HEK293 (cell line): Measurements from ENCODE around the gene TESMIN.

DNA sequence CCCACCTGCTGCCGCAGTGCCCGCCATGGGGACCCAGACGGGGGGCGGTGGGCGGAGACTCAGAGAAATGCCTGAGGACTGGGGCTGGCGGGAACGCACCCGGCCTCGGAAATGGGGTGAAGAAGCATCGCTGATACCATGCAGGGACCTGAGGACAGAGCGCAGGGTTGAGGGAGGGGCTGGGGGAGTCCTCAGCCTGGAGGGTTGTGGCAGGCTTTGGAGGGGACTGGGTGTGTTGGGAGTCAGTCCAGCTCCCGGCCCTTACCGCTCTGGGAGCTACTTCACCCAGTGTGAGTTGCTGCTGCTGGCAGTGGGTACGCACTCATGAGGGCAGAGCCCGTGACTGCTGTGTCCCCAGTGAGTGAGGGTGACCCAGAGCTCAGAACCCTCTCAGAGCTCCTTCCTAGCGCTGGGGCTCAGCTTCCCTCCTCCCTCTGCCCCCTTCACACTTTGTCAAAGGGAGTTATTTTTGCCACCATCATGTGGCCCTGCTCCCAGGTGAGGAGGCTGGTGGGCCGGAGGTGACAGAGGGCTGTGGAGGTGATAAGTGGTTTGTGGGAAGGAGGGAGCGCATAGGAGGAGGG lies 9.6 kb downstream of the NDUFV1 start:
- PRO-cap = no peak
- RRBS, 2 experiments = no CpG with 5 or more reads among the region's 18 CpGs

DNA sequence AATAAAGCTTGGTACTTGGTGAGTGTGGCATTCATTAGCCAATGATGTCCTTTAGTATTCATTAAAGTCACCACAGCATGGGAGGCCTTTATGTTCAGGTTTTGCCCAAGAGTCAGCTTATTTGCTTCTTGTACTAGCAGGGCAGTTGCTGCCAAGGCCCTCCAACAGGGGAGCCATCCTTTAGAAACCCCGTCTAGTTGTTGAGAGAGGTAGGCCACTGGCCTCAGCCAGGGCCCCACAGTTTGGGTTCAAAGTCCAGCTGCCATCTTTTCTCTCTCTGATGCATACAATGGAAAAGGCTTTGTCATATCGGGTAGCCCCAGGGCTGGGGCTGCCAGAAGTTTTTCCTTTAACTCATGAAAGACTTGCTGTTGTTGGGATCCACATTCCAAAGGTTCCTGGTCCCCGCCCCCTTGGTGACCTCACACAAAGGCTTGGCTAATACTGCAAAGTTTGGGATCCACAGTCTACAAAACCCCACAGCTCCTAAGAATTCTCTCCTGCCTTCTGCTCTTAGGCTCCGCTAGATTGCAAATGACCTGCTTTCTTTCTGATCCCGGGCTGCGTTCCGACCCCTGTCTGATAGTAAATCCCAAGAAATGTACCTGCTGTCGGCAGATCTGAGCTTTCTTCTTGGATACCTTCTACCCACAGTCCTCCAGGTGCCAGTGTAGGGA lies 53.8 kb upstream of the ALDH3B2 start:
- PRO-cap = no peak
- RRBS, 2 experiments = no CpG with 5 or more reads among the region's 8 CpGs

- PRO-cap = no peak
- RRBS, 2 experiments = no CpG with 5 or more reads among the region's 3 CpGs
Observed at GRCh38 chr11:68064358-68064910, 25.6 kb downstream of the TCIRG1 start.

- PRO-cap = no peak
- RRBS, 2 experiments = no CpG with 5 or more reads among the region's 5 CpGs
Observed at GRCh38 chr11:68082295-68082920, 38.8 kb downstream of the CHKA start.

DNA sequence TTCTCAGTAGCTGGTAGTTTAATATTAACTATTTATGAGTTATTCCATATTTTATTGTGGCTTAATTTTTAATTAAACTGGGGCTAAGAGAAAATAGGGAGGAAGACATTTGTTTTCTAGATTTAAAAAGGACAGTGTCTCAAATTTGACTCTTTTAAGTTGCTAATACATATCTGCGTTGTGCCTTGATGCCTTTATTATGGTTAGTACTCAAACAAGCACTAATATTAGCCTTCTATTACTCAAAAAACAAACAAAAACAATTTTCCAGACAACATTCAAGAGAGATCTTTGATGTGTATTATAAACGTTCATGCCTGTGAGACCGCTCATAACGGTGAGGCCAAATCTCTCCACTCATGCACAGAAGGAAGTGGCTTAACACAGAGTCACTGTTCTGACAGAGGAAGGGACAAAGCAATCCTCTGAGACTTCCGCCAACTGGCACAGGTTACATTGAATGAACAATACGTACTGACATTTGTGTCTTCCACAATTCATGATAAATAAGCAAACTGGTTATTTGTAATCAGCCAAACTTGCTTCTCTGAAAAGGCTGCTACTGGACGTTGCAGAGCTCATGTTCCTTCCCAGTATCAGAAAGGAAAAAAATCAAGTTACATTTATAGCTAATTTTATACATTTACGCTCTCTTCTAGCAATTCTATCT lies 30.5 kb downstream of the CHKA start:
- PRO-cap = no peak
- RRBS, 2 experiments = no CpG with 5 or more reads among the region's 8 CpGs

GRCh38 chr11:68099296-68100011 lies 21.7 kb downstream of the CHKA start:
- PRO-cap = no peak
- RRBS, 2 experiments = no CpG with 5 or more reads among the region's 9 CpGs

DNA sequence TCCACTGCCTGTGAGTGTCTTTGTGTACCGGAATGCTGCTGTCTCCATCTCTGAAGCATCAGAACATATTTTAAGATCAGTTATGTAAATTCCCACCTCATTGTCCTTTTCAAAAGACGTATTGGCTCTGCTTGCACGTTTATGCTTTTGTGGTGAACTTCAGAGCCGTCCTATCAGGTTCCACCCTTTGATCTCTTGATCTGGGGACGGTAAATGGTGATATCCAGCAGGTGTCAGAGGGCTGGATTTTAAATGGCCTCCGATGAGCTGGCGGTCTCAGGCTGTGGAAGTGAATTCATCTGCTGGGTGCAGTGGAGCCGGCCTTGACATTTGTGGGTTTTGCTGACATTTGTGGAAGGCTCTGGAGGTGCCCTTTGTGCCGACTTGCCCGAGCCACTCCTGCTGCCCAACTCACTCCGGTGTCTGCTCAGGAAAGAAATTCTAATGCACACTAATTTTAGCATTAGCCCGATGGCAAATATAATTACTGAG lies 8.9 kb downstream of the LRP5 start:
- PRO-cap = no peak
- RRBS, 2 experiments = 91 to 100% methylated on average over 2 of the region's 12 CpGs

DNA sequence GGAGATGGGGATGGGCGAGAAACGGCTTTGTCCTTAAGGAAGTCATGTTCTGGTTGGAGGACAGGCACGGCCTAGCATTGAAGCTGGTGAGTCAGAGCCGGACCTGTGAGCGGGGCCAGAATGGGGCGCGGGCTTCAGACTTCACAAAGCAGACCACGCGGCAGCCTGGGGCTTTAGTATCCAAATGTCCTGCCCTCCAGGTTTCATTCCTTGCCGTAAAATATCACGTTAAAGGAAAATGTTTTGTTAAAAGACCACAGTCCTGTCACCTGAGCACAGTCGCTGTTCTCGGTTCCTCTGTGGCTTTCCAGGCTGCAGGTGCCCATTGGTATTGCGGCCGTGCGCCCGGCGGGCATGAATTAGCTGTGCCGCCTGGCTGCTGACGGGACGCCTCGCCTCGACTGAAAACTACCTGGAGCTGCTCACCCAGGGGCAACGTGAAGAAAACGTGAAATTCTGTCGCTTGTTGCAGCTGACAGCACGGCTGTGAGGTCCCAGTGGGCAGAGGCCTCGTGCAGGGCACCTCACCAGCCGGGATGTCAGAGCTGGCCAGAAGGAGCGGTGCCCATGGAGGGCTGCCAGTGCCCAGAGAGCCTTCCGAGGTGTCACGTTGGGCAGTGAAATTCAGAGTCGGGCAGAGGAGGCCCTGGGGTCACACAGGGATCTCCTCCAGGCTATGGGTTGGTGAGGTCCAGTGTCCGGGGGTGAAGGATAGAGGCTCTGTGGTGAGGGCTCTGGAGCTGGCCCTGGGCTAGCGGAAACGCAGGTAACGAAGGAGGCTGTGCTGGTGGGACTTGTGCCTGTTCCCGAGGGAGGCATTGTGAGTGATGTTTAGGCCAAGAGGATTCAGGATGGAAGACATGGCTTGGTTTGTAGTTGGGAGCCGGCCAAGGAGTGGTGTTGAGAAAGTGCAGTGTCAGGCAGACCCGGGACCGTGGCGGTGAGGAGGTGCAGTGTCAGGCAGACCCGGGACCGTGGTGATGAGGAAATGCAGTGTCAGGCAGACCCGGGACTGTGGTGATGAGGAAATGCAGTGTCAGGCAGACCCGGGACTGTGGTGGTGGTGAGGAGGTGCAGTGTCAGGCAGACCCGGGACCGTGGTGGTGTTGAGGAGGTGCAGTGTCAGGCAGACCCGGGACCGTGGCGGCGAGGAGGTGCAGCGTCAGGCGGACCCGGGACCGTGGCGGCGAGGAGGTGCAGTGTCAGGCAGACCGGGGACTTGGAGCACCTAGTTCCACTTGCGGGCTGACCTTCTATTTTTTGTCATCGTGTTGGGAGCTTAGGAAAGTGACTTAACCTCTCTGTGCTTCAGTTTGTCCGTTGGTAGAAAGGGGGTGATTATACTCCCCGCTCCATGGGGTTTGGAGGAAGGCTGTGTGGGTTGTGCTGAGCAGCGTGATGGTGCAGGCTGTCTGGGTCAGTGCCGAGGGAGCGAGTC lies 59.4 kb downstream of the LRP5 start:
- PRO-cap = no peak
- RRBS, 2 experiments = 94 to 96% methylated on average over 4 of the region's 66 CpGs

DNA sequence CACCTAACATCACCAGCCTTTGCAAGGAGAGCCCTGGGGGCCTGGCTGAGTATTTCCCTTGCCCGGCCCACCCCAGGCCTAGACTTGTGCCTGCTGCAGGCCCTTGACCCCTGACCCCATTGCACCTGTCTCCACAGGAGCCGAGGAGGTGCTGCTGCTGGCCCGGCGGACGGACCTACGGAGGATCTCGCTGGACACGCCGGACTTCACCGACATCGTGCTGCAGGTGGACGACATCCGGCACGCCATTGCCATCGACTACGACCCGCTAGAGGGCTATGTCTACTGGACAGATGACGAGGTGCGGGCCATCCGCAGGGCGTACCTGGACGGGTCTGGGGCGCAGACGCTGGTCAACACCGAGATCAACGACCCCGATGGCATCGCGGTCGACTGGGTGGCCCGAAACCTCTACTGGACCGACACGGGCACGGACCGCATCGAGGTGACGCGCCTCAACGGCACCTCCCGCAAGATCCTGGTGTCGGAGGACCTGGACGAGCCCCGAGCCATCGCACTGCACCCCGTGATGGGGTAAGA lies 73.9 kb downstream of the LRP5 start:
- PRO-cap = no peak
- RRBS, 2 experiments = 94 to 98% methylated on average over 11 of the region's 45 CpGs

DNA sequence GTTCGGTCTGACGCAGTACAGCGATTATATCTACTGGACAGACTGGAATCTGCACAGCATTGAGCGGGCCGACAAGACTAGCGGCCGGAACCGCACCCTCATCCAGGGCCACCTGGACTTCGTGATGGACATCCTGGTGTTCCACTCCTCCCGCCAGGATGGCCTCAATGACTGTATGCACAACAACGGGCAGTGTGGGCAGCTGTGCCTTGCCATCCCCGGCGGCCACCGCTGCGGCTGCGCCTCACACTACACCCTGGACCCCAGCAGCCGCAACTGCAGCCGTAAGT lies 46.9 kb upstream of the PPP6R3 start:
- PRO-cap = no peak
- RRBS, 2 experiments = 100% methylated on average over 2 of the region's 18 CpGs; no CpG with 5 or more reads in 1 of the 2 experiments

GRCh38 chr11:68445487-68446080 lies 15.0 kb upstream of the PPP6R3 start:
- PRO-cap = no peak
- RRBS, 2 experiments = no CpG with 5 or more reads among the region's 11 CpGs

GRCh38 chr11:68469903-68470699 lies 9.5 kb downstream of the PPP6R3 start:
- PRO-cap = no peak
- RRBS, 2 experiments = no CpG with 5 or more reads among the region's 4 CpGs

- PRO-cap = no peak
- RRBS, 2 experiments = no CpG with 5 or more reads among the region's 9 CpGs
Observed at GRCh38 chr11:68595810-68596422, 88.4 kb upstream of the GAL start.

- PRO-cap = no peak
- RRBS, 2 experiments = no CpG with 5 or more reads among the region's 6 CpGs
Observed at GRCh38 chr11:68601623-68602108, 82.7 kb upstream of the GAL start.

GRCh38 chr11:68750846-68751898 lies at the start of gene TESMIN:
Gene TESMIN, minus strand, starts transcription at chr11:68751520.
- PRO-cap = bidirectional peak, plus-strand start at chr11:68751663, minus-strand start at chr11:68751520
- RRBS, 2 experiments = 2% methylated on average over 20 of the region's 77 CpGs

GRCh38 chr11:68772807-68773447 lies 21.6 kb upstream of the TESMIN start:
- PRO-cap = no peak
- RRBS, 2 experiments = no CpG with 5 or more reads among the region's 30 CpGs

GRCh38 chr11:68818070-68818668 lies 23.5 kb downstream of the CPT1A start:
- PRO-cap = no peak
- RRBS, 2 experiments = 85 to 90% methylated on average over 2 of the region's 10 CpGs

GRCh38 chr11:68835690-68836334 lies 5.9 kb downstream of the CPT1A start:
- PRO-cap = no peak
- RRBS, 2 experiments = no CpG with 5 or more reads among the region's 7 CpGs

GRCh38 chr11:68941730-68942469 lies 38.2 kb downstream of the IGHMBP2 start:
- PRO-cap = no peak
- RRBS, 2 experiments = 89 to 90% methylated on average over 2 of the region's 24 CpGs

DNA sequence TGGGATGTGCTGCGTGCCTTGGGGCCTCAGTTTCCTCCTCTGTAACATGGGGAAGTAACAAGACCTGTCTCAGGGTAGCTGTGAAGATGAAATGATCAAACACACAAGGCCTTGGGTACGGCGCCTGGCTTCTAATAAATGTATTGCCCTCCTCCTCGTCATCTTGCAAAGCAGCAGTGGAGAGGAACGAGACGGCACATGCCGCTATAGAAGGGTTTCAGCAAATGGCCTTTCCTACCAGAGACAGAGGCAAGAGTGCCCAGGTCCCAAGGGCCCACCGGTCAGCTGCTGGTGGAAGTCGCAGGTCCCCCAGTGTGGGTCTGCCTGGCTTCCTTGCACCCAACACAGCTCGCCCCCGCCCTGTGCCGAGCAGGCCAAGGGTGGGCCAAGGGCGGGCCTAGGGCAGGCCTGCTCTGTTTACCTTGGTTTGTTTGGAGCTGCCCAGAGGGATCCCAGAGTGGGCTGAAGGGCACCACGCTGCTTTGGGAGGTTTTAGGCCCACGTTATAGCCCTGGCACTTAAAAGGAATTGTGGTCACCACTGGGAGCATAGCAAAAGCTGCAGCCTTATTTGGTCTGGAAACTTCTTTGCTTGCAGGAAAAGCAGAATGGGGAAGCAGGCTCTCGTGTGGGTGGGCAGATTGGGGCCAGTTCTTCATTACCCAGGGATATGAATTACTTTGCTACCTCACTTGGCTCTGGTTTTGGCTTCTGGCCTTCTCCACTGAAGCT lies 38.1 kb downstream of the MRGPRD start:
- PRO-cap = no peak
- RRBS, 2 experiments = no CpG with 5 or more reads among the region's 16 CpGs